Metastatic Liver Carcinoma in the Lung (tissue), 2 donors: ENCODE results near the gene SAMSN1.

DNA sequence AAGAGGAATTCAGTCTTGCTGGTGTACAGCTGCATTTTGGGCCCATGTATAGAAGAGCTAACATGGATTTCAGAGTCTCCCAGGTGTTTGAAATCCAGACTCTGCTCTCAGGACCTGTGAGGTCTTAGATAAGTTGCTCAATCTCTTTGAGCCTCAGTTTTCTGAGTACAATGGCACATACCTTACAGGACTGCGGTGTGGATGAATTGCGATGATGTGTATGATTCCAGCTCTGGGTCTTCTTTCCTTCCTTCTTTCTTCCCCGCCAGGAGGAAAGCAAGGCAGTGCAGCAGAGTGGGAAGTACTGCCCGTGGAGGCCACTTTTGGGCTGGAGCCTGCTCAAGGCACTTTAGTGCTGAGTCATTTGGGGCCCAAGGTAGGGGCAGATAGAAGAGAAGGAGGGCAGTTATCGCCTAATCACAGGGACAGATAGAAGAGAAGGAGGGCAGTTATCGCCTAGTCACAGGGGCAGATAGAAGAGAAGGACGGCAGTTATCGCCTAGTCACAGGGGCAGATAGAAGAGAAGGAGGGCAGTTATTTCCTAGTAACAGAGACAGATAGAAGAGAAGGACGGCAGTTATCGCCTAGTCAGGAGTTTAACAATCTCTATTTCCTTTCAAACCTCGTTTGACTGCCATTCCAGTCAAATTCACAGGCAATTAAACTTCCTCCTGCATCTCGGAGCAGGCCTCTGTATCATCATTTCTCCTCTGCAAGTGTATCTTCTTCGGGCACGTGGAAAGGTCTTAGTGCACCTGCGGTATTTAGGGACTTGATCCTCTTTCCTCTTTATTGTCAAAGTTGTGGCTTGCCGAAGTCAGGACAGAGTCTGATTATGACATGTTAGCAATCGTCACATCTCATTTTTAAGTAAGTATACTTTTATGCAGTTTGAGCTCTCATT lies 5277.6 kb upstream of the TPTE start:
- PRO-cap, 2 experiments: no peak in any of the 2 experiments

- PRO-cap, 2 experiments: no peak in any of the 2 experiments
These were observed 4399.7 kb upstream of the TPTE start for GRCh38 chr21:6121600-6122159.

GRCh38 chr21:6122252-6123533 lies 4398.7 kb upstream of the TPTE start:
- PRO-cap, 2 experiments: no peak in any of the 2 experiments

GRCh38 chr21:7613652-7614016 lies 2907.7 kb upstream of the TPTE start:
- PRO-cap, 2 experiments: no peak in any of the 2 experiments

GRCh38 chr21:9324780-9325284 lies 1196.6 kb upstream of the TPTE start:
- PRO-cap, 2 experiments: no peak in any of the 2 experiments

- PRO-cap, 2 experiments: no peak in any of the 2 experiments
These were observed 799.4 kb upstream of the TPTE start for GRCh38 chr21:9721980-9722393.

DNA sequence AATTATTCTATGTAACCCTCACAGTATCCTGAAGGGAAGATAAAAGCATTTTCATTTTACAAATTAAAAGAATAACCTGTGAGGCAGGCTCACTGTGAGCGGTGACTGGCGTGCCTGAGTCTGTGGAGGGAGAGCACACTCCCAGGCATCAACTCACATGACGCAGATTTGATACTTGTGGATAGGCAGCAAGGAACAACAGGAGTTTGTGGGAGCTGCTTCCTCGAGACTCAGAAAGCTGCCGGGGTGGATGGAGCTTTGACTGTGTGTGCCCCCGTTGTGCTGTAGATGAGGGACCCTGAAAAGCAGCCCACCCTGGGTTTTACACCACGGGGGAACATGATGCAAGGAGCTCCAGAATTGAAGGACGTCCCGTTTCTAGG lies 764.3 kb upstream of the TPTE start:
- PRO-cap, 2 experiments: no peak in any of the 2 experiments

DNA sequence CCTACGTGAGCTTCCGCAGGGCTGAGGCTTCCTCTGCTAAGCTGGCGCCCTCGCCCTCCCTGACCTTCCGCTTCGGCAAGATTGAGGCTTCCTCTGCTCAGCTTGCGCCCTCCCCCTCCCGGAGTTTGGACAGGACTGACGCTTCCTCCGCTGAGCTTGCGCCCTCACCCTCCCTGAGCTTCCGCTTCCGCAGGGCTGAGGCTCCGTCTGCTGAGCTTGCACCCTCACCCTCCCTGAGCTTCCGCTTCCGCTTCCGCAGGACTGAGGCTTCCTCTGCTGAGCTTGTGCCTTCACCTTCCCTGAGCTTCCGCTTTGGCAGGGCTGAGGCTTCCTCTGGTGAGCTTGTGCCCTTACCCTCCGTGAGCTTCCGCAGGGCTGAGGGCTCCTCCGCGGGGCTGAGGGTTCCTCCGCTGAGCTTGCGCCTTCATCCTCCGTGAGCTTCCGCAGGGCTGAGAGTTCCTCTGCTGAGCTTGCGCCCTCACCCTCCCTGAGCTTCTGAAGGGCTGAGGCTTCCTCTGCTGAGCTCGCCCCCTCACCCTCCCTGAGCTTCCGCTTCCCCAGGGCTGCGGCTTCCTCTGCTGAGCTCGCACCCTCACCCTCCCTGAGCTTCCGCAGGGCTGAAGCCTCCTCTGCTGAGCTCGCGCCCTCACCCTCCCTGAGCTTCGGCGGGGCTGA lies 753.6 kb upstream of the TPTE start:
- PRO-cap, 2 experiments: no peak in any of the 2 experiments

- PRO-cap, 2 experiments: no peak in any of the 2 experiments
These were observed 108.2 kb upstream of the TPTE start for GRCh38 chr21:10412849-10413880.

DNA sequence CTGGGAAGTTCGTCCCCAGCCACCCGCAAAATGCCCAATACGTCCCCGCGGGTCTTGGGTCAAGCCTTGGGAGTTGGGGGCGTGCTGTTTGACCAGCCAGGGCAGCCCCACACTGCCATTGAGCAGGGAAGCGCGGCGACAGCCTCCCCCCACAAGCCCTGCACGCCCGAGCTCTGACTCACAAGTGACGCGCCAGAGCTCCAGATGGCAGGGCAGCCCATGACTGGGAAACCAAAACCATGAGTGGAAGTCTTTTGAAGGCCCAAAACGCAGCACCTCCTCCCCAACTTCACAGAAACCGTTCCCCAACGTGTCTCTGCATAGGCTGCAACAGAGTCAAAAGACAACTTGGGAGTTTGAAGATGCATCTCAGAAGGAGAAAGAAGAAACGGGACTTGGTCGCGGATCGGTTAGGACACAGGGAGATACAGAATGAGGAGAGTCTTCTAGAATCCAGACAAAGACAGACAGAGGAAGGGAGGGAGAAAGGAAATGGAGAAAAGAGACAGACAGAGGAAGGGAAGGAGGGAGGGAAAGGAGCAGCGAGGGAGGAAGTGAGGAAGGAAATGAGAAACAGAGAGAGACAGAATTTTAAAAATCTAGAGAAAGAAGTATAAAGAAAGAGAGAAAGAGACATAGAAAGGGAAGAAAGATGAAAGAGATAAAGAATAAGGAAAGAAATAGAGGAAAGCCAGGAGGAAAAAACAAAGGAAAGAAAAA lies 134.1 kb downstream of the LIPI start:
- PRO-cap, 2 experiments: no peak in any of the 2 experiments

GRCh38 chr21:14166428-14167312 lies 44.1 kb downstream of the LIPI start:
- PRO-cap, 2 experiments: no peak in any of the 2 experiments

GRCh38 chr21:14453346-14453702 lies 70.4 kb upstream of the HSPA13 start:
- PRO-cap, 2 experiments: no peak in any of the 2 experiments

DNA sequence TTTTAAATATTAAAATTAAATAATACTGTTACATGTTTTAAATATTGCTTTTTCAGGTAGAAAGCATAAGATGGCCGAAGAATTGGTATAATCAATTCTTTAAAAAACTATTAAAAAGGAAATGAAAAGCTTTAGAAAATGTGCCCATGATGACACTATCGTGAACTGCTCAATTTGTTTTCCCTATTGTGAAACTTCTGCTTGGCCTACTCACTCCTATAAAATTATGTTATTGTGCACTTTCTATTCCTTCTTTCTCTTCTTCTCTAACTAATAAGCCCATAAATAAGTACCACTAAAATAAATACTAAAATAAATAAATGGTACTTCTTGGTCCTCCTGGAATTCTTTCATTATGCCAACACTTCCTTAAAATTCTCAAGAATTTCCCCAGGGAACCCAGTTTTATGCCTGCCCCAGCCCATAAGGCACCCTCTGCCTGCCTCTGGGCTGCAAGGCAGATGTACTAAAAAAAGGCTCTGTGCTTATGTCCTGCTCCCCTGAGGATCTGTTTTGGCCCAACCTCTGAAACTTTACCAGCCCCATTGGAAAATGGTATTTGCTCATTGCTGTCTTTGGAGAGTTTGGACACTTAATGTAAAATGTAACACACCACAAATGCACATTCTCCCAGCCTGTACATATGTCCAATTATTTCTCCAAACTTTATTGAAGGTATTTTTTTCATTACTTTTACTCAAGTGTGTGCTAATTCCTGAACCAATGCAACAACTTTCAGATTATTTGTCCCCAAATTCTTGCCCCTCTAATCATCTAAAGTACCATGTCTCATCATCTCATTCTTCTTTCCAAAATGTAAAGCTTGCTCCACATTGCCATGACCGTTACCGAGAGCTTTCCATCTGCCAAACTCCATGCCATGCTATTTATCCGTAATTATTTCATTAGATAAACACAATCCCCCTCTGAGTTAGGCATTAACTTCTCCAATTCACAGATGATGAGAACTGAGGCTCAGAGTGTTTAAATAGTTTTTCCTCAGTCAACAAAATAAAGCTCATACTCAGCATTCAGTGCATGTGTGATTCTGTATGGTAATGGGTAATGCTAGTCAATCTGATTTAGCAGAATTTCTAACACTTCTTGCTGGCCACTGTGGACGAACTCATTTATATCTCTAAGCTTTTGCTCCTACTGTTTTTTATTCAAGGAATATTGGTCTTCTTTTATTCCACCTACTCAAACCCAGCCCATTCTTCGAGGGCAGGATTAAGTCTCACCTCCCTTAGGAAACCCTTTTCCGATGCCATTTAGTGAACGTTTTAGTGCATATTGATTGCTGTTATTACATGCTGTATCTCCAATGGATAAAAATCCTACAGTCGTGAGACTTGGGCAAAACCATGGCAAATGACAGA lies 17.6 kb downstream of the SAMSN1 start:
- PRO-cap, 2 experiments: no peak in any of the 2 experiments

- PRO-cap, 2 experiments: peak in 1 of 2 experiments; most common minus-strand start chr21:14546315 (in 1)
These were observed at the start of gene SAMSN1 for GRCh38 chr21:14545673-14546747. SAMSN1 (minus strand) TSS chr21:14546315.

GRCh38 chr21:15150967-15151342 lies 86.2 kb upstream of the NRIP1 start:
- PRO-cap, 2 experiments: no peak in any of the 2 experiments

- PRO-cap, 2 experiments: peak in 1 of 2 experiments; most common plus-strand start chr21:15456145 (in 1); most common minus-strand start chr21:15455941 (in 1)
These were observed 273.9 kb upstream of the USP25 start for GRCh38 chr21:15455825-15456290.

DNA sequence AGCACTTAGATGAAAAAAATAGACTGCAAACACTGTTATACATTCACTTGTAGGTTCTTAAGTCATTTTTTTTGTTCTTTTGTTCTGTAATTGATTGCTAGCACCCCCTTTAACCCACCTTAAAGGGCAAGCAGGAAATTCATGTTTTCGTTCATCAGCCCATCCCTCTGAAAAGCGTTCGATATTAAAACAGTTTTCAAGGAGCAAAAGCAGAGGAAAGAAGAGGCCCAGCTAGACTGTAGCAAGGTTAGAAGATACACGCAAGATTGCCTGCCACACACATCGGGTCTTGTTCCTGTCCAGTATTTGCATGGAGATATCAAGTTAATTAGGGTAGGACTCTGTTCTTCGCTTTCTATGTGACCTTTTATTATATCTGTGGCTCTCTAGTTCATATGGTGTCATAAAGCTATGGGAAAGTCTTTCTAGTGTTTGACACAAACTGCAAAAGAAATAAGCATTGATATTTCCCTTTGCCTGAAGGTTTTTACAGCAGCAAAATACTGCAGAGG lies 549.8 kb downstream of the USP25 start:
- PRO-cap, 2 experiments: no peak in any of the 2 experiments

- PRO-cap, 2 experiments: no peak in any of the 2 experiments
These were observed 578.4 kb downstream of the USP25 start for GRCh38 chr21:16308125-16308716.

DNA sequence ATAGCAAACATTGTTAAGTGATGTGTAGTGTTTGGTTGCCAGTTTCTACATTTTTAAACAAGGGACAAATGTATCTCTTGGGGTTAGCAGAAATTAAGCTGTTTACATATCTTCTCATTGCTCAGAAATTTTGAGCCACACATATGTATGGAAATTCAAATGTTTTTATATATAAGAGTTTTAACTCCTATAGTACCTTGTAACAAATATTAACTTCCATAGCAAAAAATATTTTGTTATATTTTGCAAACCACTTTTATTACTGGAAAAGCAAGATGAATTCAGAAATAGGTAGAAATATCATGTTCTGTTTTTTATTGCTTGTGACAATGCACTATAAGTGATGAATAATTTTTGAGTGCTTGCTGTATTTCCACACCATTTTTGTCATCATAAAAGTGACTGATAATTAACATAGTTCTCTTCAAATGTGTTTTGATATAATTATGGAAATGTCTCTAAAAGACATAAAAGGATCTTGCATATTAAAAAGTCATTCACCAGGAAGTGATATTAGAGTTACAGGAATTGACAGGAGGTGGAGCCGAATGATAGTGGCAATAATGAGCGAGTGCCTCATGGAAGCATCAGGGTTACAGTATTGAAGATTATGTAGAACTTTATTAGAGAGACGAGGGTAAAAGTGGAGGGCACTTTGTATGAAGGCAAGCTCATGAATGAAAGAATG lies 775.3 kb downstream of the USP25 start:
- PRO-cap, 2 experiments: no peak in any of the 2 experiments

GRCh38 chr21:16534969-16535612 lies 805.3 kb downstream of the USP25 start:
- PRO-cap, 2 experiments: peak in 2 of 2 experiments; most common plus-strand start chr21:16535285 (in 2); most common minus-strand start chr21:16535177 (in 1)